ENCODE results near the genes ZSCAN30, MOCOS and CELF4.

- RAMPAGE, long total RNA: no peak
- RRBS: no CpG with 5 or more reads among the region's 4 CpGs
These were observed 2.7 kb downstream of the ZNF397 start for GRCh38 chr18:35243403-35244115.

GRCh38 chr18:35290111-35290888 lies at the start of gene ZSCAN30:
ZSCAN30 (minus strand) TSS chr18:35290229.
- RAMPAGE, long total RNA: start-site peak on the plus strand at chr18:35290322-35290372, 322 and 309 reads in 2 replicates
- RRBS: under 1% methylated on average over 18 of the region's 42 CpGs

DNA sequence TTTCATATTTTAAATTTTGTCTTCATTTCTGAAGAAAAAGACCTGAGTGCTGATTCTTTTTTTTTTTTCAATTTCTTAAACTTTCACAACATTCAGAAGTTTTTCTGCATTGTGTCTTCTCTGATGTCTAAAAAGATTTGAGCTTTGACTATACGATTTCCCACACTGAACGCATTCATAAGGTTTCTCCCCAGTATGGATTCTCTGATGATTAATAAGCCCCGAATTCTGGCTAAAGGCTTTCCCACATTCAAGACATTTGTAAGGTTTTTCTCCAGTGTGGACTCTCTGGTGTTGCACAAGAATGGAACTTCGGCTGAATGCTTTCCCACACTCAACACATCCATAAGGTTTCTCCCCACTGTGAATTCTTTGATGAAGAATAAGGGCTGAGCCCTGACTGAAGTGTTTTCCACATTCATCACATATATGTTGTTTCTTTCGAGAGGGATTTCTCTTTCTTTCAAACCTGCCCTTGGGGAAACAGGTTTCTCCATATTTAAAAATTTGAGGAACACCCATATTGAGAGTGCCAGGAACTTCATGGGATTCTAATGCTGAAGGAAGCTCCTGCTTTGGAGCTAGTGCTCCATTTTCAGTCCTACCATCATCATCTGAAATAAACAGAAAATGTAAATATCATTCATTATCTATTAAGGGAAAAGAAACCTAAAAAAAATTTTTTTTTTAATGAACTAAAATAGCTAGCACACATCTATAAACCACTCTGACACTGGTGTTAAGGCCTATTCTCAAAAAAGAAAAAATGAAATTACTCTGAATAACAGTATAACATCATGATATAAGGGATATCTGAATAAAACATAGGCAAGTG lies 6.8 kb downstream of the ZNF24 start:
- RAMPAGE, long total RNA: no peak
- RRBS: no CpG with 5 or more reads among the region's 5 CpGs

DNA sequence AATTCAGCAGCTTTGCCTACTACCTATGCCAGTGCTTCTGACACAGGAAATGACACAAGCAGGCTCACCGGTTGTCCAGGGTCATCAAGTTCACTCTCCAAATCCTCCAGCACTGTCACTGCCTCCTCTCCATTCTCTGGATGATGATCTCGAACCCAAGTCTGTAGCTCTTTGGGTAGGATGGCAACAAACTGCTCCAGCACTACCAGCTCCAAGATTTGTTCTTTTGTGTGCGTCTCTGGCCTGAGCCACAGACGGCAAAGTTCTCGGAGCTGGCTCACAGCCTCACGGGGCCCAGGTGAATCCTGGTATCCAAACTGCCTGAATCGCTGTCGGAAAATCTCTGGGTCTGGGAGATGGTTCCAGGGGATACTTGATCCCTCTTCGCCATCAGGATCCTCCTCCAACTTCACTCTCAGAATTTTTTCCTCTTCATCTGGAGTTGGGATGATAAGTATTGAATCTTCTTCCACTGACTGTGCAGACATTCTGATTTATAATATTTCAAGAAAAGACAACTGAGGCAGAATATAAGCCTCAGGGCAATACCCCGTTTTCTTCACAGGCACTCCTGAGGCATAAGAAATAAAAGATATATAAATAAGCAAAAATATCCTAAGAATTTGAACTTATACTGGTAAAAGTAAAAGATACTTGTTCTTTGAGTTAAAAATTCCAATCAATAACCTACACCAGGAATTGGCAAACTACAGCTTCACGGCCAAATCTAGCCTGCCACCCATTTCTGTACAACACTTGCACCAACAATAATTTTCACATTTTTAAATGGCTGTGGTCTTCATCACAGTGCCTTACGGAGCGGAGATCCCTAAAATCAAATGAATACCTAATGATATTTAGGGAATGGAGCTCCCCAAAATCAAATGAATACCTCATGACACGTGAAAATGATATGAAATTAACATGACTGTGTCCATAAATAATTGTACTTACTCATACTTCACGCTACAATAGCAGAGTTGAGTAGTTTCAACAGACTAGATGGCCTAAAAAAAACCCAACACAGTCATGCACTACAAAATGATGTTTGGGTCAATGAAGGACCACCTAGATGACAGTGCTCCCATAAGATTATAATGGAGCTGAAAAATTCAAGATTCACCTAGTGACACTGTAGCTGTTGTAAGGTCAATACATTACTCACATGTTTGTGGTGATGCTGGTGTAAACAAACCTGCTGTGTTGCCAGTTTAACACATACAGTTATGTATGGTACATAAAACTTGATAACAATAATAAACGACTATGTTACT lies 3.6 kb downstream of the ZNF24 start:
- RAMPAGE, long total RNA: no peak
- RRBS: no CpG with 5 or more reads among the region's 16 CpGs

DNA sequence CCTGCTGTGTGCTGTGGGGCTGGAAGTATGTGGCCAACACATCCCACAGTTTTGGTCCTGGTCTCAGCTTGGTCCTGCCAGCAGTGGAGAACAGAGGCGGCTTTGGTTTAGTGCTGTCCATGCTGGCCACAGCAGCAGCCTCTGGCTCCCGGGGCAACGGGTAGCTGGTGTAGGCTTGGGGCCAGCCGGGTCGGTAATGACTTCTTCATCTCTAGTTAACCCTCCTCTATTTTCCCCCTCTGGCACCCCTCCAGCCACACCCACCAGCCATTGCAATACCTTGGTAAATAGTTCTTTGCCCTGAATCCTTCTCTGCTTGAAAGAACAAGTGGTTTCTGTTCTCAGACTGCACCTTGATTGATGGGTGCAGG lies 31.7 kb upstream of the ZNF396 start:
- RAMPAGE, long total RNA: no peak
- RRBS: no CpG with 5 or more reads among the region's 5 CpGs

GRCh38 chr18:35477922-35478980 lies 19.5 kb downstream of the INO80C start:
- RAMPAGE, long total RNA: no peak
- RRBS: no CpG with 5 or more reads among the region's 3 CpGs

GRCh38 chr18:35589037-35589307 lies 7.4 kb downstream of the GALNT1 start:
- RAMPAGE, long total RNA: no peak
- RRBS: no CpG with 5 or more reads among the region's 3 CpGs

GRCh38 chr18:35730494-35731121 lies 149.1 kb downstream of the GALNT1 start:
- RAMPAGE, long total RNA: no peak
- RRBS: no CpG with 5 or more reads among the region's 10 CpGs

- RAMPAGE, long total RNA: no peak
- RRBS: no CpG with 5 or more reads among the region's 5 CpGs
These were observed 190.0 kb downstream of the GALNT1 start for GRCh38 chr18:35771532-35771926.

GRCh38 chr18:36149880-36150385 lies 20.2 kb downstream of the ELP2 start:
- RAMPAGE, long total RNA: no peak
- RRBS: no CpG with 5 or more reads among the region's 1 CpG

GRCh38 chr18:36177431-36178426 lies 9.6 kb upstream of the MOCOS start:
- RAMPAGE, long total RNA: no peak
- RRBS: no CpG with 5 or more reads among the region's 4 CpGs

GRCh38 chr18:36187242-36187610 lies at the start of gene MOCOS:
MOCOS (plus strand) TSS chr18:36187497.
- RAMPAGE, long total RNA: no peak
- RRBS: 1% methylated on average over 21 of the region's 36 CpGs

- RAMPAGE, long total RNA: no peak
- RRBS: no CpG with 5 or more reads among the region's 4 CpGs
These were observed 8.1 kb downstream of the MOCOS start for GRCh38 chr18:36195123-36195990.

GRCh38 chr18:36392746-36393462 lies 95.4 kb downstream of the FHOD3 start:
- RAMPAGE, long total RNA: no peak
- RRBS: no CpG with 5 or more reads among the region's 3 CpGs

GRCh38 chr18:36663187-36663668 lies 165.6 kb downstream of the TPGS2 start:
- RAMPAGE, long total RNA: no peak
- RRBS: no CpG with 5 or more reads among the region's 3 CpGs

- RAMPAGE, long total RNA: no peak
- RRBS: no CpG with 5 or more reads among the region's 8 CpGs
These were observed 761 bp downstream of the KIAA1328 start for GRCh38 chr18:36829627-36830149.

DNA sequence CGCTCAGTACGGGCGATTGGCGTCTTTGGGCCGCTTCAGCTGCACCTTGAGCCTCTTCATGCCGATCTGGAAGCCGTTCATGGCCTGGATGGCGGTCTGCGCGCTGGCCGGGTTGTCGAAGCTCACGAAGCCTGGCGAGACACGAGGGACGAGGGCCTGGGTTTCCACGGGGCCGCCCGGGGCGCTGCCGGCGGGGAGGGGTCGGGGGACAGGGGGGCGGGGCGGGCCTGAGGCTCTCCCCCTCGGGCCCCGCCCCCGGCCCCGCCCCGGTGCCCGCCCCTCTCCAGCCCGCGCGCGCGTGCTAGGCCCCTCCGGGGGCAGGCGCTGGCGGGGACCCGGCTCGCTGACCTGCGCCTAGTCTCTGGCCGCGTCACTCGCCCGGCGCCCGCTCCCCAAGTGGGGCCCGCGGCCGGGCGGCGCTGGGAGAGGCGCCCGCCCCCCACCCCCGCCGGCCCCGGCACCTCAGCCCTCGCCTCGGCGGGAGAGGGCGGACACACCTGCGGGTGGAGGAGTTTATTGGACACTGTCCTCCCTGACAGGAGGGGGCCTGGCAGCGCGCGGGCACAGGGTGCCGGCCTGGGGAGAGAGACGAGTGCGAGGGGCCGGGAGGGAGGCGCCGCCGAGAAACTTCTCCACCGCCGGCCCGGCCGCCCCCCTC lies 311.7 kb downstream of the CELF4 start:
- RAMPAGE, long total RNA: no peak
- RRBS: 2% methylated on average over 33 of the region's 77 CpGs

DNA sequence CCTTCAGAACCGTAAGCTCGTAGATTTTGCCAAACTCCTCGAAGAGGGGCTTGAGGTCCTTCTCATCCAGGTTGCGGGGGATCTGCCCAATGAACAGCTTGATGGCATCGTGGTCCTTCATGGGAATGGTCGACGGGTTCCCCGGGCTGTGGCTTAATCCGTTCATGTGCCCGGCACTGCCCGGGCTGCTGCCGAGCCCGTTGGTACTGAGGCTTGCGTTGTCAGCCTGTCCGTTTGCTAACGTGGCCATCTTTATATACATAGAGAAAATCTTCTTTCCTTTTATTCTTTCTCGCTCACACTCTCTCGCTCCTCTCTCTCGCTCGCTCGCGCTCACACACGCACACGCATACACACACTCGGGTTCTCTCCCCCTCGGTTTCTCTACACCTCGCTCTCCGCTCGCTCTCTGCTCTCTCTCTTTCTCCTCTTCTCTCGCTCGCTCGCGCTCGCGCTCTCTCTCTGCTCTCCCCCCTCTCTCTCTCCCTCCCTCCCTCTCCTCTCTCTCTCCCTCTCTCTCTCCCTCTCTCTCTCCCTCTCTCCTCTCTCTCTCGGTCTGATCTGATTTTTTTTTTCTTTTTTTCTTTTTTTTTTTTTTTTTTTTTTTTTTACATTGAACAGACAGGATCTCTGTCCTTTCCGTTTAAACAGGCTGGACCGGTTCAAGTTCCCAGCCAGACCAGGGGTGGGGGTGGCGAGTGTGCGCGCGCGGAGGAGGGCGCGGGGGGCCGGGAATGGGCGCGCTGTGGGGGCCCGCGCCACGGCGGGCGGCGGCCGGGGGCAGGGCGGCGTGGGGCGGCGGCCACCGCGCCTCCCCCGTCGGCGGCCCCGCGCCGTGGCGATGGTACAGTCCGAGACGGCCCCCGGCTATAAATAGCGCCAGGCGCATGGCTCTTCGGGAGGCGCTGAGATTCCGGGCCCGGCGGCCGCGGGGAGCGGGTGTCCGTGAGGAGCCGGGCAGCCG lies at the start of gene CELF4:
CELF4 (minus strand) TSS at position 419 of the 964 bp plus-strand sequence.
- RAMPAGE, long total RNA: no peak
- RRBS: 2% methylated on average over 30 of the region's 84 CpGs

GRCh38 chr18:38988811-38989124 lies 1423.2 kb upstream of the CELF4 start:
- RAMPAGE, long total RNA: no peak

- RAMPAGE, long total RNA: no peak
- RRBS: no CpG with 5 or more reads among the region's 1 CpG
These were observed 2078.9 kb upstream of the CELF4 start for GRCh38 chr18:39644440-39644903.

Measured in epithelial cell of alveolus of lung (primary cell).